Colonic mucosa (tissue), 1 donor: ENCODE measurements around the genes LIN54 and WDFY3.

DNA sequence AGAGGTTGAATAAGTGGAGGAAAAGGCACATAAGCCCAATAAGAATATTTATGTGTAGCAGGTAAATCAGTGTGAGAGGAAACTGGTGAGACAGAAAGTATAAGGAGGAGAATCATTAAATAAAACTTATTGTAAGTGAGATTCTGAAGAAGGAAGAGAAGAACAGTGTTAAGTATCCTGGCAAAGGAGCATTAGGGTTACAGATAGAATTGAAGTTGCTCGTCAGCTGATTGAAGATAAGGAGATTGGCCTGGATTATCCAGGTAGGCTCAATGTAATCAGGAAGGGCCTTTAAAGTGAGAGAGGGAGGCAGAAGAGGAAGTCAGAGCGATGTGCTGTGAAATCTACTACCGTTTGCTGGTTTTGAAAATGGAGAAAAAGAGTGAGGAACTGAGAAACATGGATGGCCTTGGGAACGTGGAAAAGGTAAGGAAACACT is 245.8 kb downstream of the ANTXR2 start:
- PRO-cap: no peak

DNA sequence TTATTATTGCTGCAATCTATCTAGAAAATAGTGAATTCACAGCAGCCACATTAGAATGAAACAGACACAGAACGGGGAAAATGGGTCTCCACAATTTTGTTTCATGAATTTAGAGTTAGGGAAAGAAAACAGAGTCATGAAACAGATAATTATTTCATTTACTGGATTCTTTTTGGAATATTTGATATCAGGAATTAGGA is 61.0 kb downstream of the ANTXR2 start:
- PRO-cap: no peak

DNA sequence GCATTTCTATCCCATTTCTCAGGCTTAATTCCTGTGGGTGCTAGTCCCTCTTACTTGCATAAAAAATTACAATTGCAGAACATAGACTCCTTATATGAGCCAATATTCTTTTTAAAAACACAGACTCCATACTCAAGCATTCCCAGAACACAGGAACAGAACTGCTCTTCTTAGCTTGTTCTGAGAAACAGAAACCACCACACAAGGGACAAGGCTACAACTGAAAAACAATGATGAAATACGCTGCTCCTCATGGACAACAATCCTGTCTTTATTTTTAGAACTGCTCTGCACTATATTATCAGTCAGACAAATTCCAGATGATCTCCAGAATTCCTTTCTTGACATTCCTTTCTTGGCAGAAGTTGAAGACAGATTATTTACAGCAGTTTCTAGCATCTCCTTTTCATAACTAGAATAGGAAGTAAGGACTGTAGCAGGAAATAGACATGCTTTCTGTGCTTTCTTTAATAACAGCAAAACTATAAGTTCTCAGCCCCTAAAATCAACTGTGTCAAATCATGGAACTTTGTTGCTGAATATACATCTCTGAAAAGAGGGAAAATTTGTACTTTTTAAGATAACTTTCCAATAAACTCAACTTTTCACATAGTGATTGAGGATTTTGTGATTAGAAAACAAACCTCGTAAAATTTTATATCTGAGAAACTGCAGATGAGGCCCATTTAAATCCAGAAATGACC is 36.0 kb downstream of the ANTXR2 start:
- PRO-cap: no peak

GRCh38 chr4:80185119-80185684 is 12.1 kb upstream of the PRDM8 start:
- PRO-cap: no peak

- PRO-cap: no peak
Measured at GRCh38 chr4:80265362-80266159, 903 bp upstream of the FGF5 start.

DNA sequence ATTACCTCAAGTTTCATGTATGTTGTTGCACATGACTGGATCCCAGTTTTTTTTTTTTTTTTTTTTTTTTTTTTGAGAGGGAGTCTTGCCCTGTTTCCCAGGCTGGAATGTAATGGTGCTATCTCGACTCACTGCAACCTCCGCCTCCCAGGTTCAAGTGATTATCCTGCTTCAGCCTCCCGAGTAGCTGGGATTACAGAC is 236.8 kb downstream of the CFAP299 start:
- PRO-cap: unidirectional peak, minus-strand start at position 59 of the sequence

GRCh38 chr4:81032705-81033318 is 2.3 kb downstream of the BMP3 start:
- PRO-cap: unidirectional peak, minus-strand start at chr4:81032964

DNA sequence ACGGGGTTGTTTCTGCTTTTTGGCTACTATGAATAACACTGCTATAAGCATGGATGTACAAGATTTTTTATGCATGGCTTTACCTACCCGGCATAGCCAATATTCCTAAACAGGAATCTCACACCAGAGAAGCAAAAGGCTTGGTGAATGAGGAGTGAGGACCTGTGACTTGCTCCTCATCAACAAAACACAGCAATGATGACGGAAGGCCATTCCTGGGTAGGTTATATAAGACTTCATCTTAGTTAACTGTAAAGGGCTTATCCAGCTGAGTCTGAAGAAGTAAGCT is 19.3 kb downstream of the PRKG2 start:
- PRO-cap: unidirectional peak, minus-strand start at position 187 of the sequence

GRCh38 chr4:81565148-81566067 is 93.7 kb upstream of the RASGEF1B start:
- PRO-cap: bidirectional peak, plus-strand start at chr4:81565712, minus-strand start at chr4:81565582

- PRO-cap: no peak
Measured at GRCh38 chr4:81606603-81607372, 135.1 kb upstream of the RASGEF1B start.

- PRO-cap: no peak
Measured at GRCh38 chr4:81650682-81651191, 179.0 kb upstream of the RASGEF1B start.

GRCh38 chr4:82811687-82812359 is 13.2 kb upstream of the SCD5 start:
- PRO-cap: no peak

- PRO-cap: no peak
Measured at GRCh38 chr4:82899420-82899812, 1.1 kb upstream of the THAP9 start.

GRCh38 chr4:83009874-83011053 is at the start of gene LIN54:
TSS of gene LIN54 (minus strand) at chr4:83010823.
- PRO-cap: bidirectional peak, plus-strand start at chr4:83010921, minus-strand start at chr4:83010823

GRCh38 chr4:83051779-83052236 is 16.8 kb downstream of the COPS4 start:
- PRO-cap: no peak

DNA sequence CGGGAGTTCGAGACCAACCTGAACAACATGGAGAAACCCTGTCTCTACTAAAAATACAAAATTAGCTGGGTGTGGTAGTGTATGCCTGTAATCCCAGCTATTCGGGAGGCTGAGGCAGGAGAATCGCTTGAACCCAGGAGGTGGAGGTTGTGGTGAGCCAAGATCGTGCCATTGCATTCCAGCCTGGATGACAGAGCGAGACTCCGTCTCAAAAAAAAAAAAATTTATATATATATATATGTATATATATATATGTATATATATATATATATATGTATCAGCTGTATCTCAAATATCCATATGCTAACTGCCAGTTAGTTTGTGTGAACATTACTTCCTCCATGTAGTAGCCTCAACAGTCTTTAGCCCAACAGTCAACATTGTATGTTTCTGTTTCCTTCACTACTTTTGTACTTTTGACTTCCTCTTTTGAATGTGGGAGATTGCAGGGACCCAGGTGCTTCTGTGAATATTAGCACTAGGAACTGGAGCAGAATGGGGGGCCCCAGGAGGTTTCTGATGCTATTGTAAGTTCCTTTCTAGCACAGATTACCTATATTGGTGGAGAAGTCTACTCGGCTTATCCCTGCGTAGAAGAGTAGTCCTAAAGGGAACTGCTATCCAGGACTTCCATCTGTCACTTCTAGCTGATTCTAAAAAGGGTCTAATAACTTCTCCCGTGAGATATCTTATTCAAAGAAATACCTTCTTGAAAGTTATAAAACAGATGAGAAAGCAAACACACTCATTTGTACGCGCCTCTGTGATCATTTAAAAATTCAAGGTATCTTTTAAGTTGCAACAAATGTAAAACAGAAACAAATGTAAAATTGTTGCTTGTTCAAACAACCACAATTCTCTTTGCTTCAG is 2.3 kb downstream of the PLAC8 start:
- PRO-cap: bidirectional peak, plus-strand start at position 432 of the sequence, minus-strand start at position 382 of the sequence

- PRO-cap: unidirectional peak, plus-strand start at chr4:83129474; unidirectional peak, plus-strand start at chr4:83129507; unidirectional peak, minus-strand start at chr4:83129567
Measured at GRCh38 chr4:83129093-83129737, 14.7 kb upstream of the PLAC8 start.

- PRO-cap: no peak
Measured at GRCh38 chr4:83284967-83285607, 489 bp upstream of the COQ2 start.

- PRO-cap: unidirectional peak, minus-strand start at chr4:83536912
Measured at GRCh38 chr4:83536839-83537235, 929 bp downstream of the GPAT3 start.

DNA sequence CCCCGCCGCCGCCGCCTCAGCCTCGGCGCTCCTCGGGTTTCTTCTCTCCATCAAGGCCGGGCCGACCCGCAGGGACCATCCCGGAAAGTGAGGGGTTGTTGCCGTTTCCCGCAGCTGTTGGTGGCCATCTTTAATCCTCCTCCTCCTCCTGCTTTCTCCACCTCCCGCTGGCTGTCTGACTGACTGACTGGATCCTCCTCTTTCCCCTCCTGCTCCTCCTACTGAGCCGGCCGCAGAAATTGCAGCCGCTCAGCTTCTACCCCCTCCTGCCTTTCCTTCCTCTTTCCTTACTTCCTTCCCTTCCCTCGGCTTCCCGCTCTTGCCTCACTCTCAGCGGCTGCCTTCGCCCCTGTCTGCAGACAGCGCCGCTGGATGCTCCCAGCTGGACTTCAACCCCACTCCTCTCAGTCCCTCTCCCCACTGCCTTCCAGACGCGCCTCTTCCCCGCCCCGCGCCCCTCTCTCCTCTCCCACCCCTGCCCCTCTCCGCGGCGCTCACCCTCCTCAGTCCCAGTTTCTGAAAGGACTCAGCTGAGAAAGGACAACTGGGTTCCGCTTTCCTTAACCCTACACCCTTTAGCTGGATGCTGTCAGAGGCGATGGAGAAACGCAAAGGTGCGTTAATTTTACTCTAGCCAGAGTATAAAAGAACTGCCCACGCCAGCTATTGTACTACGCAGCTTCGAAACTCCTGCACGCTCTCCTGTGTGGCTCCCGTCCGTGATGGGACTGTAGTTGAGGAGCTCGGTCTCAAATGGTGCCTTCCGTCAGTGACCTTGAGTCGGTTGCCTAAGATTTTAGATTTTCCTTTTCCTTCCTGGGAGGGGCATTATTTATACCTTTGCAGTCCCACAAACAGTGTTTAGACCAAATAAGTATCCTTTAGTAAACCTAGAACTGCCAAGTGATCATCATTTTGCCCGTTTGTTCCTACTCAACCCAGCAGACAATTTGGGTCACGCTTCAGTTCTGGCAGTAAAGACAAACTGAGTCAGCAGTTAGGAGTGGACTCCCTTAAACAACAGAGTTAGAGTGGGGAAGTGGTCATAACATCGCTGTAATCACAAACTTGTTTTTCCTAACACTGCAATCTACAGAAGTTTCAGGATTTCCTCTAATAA is at the start of gene WDFY3:
WDFY3 (minus strand) TSS at position 177 of the 1,120 bp plus-strand sequence.
- PRO-cap: bidirectional peak, plus-strand start at position 327 of the sequence, minus-strand start at position 89 of the sequence; unidirectional peak, minus-strand start at position 730 of the sequence; unidirectional peak, minus-strand start at position 987 of the sequence